Body of pancreas (tissue), 2 donors: ENCODE measurements around a stretch of chr18.

DNA sequence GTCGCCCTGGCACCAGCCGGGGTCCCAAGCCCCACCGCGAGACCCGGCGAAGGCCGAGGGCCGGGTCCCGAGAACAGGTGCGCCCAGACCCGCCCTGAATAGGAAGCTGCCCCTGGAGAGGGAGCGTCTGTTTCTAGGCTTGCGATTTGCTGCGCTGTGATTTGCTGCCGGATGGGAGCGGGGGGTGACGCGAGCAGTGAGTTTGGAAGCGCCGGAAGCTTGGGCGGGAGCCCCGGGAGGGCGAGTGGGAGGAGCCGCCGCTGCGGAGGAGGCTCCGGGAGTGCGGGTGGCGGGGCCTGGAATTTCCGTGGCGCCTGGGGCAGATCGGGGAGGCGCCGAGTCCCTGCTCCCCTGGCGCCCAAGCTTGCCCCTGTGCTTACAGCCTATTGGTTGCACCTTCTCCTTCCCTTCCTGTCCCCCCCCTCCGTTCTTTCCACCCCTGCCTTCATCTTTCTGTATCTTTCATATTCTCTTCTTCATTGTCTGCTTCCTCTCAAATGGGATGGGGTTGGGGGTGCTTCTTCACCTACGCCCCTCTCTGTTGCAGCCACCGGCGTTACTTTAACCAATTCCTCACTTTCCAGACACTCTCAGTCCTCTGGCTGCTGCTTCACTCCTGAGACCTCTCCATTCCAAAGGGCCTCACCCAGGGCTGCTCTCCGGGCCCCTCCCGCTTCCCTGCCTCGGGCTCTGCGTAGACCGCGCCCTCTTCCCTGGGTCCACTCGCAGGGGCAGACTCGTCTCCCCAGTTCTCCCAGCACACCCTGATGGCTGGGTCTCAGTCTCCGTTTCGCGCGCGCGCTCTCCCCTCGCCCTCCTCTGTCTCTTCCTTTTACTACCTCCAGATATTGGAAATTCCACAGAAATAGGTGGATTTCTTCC, 730 bp downstream of the SERPINB8 start:
- PRO-cap = bidirectional peak, plus-strand start at position 226 of the sequence, minus-strand start at position 75 of the sequence
- RAMPAGE, long total RNA, 2 experiments = no peak in any of the 2 experiments

DNA sequence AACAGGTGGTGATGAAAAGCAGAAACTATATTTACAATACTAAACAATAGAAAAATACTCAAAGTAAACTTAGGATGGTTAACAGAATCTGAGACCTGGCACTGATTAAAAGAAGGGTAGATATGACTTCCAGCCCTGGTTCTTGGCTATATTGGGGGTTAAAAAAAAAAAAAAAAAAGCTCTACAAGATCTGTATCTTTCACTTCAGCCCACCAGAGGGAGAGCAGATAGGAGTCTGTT, 777.8 kb downstream of the SERPINB8 start:
- PRO-cap = no peak
- RAMPAGE, long total RNA, 2 experiments = no peak in any of the 2 experiments

GRCh38 chr18:66558720-66559090, 45.2 kb downstream of the CDH19 start:
- PRO-cap = no peak
- RAMPAGE, long total RNA, 2 experiments = no peak in any of the 2 experiments

- PRO-cap = no peak
- RAMPAGE, long total RNA, 2 experiments = no peak in any of the 2 experiments
These were observed 370.6 kb downstream of the DSEL start for GRCh38 chr18:67145831-67146436.

- PRO-cap = no peak
- RAMPAGE, long total RNA, 2 experiments = start-site peak on the minus strand in 1 of 2 experiments, at chr18:67511625-67512375 at its widest, 8 reads per replicate
These were observed 4.8 kb downstream of the DSEL start for GRCh38 chr18:67511437-67512460.

GRCh38 chr18:69936112-69936512, 11.6 kb downstream of the CD226 start:
- PRO-cap = no peak
- RAMPAGE, long total RNA, 2 experiments = no peak in any of the 2 experiments

GRCh38 chr18:70292649-70293186, 3.9 kb downstream of the SOCS6 start:
- PRO-cap = no peak
- RAMPAGE, long total RNA, 2 experiments = no peak in any of the 2 experiments

DNA sequence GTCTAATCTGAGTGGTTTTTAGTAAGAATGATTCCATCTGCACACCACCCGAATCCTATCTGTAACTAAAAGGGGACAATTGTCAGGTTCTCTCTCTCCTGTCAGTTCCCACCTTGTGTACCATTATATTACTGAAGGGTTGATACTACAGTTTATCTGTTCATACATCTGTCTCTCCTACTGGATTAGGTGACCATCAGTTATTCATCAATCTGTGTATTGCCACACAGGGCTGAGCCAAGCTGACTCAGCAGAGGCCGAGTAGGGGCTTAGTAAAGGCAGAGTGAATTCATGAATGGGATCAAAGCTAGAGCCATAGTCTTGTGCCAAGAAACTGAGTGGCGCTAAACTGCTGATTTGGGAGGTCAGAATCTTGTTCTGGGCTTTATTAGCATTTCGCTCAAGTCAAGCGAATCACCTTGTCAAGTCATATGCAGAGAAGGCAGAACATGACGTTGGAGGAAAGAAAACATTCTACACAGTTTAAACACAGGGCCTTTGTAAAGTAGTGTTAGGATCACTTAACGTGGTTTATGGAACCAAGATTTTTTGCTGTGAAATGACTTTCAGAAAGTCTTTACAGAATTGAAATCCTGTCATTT, 34.1 kb downstream of the SOCS6 start:
- PRO-cap = no peak
- RAMPAGE, long total RNA, 2 experiments = no peak in any of the 2 experiments

GRCh38 chr18:70745620-70745994, 456.8 kb downstream of the SOCS6 start:
- PRO-cap = no peak
- RAMPAGE, long total RNA, 2 experiments = no peak in any of the 2 experiments

DNA sequence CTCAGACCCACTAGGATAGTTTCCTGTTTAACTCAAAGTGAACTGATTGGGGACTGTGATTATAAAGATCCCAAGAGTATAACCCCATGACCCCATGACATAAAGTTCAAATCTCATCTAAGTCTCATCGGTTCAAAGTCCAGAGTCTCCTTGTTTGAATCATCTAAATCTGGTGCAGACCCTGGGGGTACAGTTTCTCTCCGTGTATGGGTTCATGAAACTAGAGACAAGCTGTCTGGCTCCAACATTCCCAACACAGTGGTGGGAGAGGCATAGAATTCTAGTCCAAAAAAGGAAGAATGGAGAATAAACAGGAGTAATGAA, 95.6 kb downstream of the NETO1 start:
- PRO-cap = no peak
- RAMPAGE, long total RNA, 2 experiments = no peak in any of the 2 experiments

- PRO-cap = no peak
- RAMPAGE, long total RNA, 2 experiments = no peak in any of the 2 experiments
These were observed 2.1 kb upstream of the NETO1 start for GRCh38 chr18:72869770-72870425.

DNA sequence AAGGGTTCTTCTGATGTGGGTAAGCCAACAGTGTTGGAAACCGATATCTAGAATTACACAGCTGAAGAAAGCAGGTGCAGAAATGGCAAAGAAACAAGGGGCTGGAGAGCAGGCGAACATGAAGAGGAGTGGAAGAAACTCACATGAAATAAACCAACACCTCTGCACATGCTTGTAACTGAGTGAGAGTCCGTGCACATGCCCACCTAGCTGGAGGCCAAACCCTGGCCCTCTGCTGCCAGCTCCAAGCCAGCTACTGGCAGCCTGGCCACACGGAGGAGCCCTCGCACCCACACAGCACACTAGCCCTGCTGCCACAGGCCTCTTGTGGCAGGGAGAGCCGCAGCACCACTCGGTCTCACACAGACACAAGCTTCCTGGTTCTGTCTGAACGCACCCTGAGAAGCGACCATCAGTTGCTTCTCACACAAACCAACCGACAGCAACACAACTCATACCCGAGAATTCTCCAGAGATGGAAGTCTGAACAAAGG, 65.2 kb downstream of the FBXO15 start:
- PRO-cap = no peak
- RAMPAGE, long total RNA, 2 experiments = no peak in any of the 2 experiments

GRCh38 chr18:74082987-74083540, 64.6 kb downstream of the FBXO15 start:
- PRO-cap = no peak
- RAMPAGE, long total RNA, 2 experiments = no peak in any of the 2 experiments

DNA sequence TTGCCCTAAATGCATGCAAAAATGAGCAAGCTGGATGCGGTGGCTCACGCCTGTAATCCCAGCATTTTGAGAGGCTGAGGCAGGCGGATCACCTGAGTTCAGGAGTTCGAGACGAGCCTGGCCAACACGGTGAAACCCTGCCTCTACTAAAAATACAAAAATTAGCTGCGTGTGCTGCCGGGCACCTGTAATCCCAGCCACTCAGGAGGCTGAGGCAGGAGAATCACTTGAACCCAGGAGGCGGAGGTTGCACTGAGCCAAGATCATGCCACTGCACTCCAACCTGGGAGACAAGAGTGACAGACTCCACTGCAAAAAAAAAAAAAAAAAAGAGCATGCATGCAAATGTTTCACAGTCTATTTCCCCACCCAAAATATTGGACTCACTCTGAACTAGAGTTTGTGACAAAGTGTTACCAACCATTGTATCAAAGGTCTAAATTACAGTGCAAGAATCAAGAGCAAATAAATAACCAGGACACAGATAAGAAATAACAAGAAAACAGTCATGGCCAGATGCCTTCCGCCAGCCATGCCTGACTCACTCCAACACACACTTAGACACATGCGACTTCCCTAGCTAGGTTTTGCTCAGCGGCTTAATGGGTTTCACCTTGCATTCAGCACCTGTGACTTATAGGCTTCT, 62.9 kb downstream of the CYB5A start:
- PRO-cap = no peak
- RAMPAGE, long total RNA, 2 experiments = no peak in any of the 2 experiments

- PRO-cap = no peak
- RAMPAGE, long total RNA, 2 experiments = no peak in any of the 2 experiments
These were observed 36.5 kb downstream of the CYB5A start for GRCh38 chr18:74255028-74255833.

DNA sequence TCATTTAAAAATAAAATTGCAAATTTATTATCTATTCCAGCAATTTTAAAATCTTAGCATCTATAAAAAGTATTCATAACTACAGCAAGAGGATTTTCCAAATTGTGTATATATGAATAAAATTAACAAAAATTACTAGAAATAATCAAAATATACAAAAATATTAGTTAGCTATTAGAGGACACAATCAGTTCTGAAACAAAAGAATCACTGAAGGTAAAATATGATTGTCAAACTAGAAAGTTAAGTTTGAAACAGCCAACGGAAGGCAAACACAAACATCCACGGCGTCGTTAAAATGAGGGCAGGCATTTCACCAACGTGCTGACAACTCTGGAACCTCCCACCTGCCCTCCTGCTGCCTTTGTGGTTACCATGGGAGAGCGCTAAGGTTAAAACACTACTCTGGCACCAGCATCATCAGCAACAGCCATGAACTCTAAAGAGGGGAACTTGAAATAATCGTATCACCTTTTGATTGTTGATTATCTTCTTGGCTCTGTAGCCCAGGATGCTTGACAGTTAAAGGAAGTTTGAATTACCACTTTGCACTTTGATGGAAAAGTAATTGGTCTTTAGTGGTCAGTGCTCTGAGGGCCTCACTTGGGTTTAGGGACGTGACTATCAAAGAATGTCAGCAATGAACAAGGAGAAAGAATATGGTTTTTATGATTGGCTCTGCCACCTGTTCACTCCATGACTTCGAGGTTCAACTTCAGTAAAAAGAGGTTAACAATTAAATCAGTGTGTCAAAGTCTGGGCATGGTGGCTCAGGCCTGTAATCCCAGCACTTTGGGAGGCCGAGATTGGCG, 34.7 kb downstream of the CYB5A start:
- PRO-cap = no peak
- RAMPAGE, long total RNA, 2 experiments = no peak in any of the 2 experiments

DNA sequence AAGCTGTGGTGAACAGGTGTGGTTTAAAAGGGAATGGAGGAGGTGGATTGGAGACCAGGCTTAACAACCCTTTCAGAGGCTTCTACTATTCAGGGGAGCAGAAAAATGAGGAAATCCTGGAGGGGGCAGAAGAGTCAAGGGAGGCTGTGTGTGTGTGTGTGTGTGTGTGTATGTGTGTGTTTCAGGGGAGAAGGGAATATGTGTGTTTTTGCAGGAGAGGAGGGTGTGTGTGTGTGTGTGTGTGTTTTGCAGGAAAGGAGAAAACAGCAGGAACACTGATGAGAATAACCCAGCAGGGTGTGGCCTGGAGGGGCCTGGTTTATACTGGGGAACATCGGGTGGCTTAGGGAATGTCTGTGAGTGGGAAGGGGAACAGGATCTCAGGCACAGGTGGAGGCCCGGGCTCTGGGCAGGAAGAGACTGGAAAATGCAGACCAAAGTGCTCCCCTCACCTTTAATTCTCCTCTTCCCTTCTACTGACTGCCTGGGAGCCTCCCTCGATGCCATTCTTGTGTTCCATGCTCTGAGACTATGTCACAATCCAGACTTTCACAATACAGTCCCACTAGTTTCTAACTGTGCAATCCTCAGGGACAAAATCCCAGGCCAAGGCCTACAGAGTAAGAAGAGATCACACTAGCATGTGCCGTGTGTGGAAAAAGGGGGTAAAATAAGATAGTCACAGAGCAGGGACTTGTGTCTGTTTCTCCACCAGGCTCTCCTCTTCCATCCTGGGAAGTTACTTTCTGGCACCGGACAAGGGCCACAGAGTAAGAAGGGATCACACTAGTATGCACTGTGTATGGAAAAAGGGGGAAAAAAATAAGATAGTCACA, 9.9 kb downstream of the CYB5A start:
- PRO-cap = no peak
- RAMPAGE, long total RNA, 2 experiments = no peak in any of the 2 experiments

DNA sequence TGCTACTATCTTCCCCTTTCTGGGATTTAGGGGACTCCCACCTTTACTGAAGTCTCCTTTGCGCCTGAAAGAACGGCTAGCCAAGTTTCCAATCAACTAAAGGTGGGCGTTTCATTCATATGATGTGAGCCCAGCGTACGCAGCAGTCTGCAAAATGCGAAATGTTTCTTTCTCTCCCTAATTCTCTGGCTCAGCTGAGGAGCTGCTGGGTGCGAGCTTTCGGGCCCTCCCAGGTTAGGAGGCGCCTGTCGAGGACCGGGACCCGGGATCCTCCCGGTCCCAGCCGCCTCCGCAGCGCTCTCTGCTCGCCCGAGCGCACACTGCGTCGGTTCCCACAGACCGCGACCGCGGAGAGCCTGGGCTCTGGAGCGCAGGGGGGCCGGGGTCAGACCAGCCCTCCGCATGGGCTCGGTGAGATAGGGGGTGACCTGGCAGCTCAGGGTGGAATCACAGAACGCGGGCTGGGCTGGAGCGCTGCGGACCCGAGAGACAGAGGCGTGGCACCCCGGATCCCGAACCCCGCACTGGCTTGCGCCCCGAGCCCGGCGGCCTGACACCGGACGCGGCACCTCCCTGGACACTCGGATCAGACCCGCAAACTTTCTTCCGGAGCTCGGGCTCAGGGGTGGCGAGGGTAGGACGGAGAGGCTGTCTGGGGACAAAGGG, 815 bp downstream of the DIPK1C start:
- PRO-cap = no peak
- RAMPAGE, long total RNA, 2 experiments = no peak in any of the 2 experiments

GRCh38 chr18:74468753-74469228, 11.7 kb upstream of the DIPK1C start:
- PRO-cap = no peak
- RAMPAGE, long total RNA, 2 experiments = no peak in any of the 2 experiments

DNA sequence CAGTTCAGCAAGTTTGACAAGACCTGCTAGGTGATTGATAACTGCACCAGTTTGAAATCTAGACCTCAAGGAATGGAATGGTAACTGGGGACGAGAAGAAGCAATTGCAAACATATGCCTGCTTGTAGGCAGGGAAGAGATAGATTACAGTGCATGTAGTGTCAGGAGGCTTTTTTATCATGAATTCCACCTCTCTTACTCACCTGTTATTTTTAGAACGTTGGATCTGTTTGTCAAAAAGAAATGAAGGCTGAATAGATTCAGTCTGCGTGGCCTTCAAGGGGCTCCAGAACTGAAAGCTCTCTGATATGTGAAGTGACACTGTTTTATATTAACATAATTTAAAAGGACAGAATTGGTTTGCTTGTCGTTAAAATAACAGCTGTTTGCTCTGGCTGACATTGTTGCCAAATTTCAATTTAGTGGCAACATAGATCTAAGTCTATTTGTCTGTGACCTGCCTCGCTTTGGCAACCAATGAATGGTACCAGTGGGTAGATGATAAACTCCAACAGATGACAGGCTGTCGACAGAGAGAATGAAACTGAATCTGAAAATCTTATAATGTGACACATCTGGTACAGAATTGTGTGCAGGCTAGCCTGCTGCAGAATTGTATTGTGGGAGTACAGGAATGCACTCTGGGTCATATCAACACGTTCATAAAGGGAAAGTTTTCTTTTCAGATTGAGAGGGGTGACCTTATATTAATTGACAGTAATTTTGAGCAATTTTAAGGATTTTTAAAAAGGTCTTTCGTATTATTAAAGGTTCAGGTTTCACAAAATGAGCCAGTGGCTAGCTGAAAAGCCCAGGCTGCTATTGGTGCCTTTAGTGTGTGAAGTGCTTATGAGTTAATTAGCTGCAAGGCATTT, 199.5 kb downstream of the ZNF407 start:
- PRO-cap = no peak
- RAMPAGE, long total RNA, 2 experiments = no peak in any of the 2 experiments